ENCODE data around the genes H2AC11, H1-5, ZNF165 and PGBD1.

DNA sequence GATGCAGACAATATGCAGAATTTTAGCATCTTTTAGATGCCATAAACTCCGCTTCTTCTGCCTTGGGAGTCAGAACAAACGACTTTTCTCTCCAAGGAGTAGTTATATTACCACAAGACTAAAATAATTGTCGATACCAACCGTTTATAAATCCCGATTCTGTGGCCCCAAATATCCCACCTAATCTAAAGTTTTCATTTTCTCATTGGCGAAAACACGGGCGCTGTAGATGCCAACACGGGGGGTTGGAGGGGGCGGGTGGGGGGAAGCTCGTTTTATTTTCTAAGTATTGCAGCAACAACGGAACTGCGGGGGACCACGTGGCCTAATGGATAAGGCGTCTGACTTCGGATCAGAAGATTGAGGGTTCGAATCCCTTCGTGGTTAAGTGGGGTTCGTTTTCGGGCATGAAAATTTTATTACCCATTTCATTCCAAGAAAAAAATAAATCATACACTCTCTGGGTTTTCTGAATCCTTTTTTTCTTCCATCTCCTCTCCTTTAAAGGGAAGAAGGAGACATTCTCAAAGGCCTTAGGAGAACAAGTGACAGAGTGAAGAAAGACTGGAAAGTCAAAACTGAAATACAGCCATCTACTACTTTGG lies 14.1 kb upstream of the H4C8 start:
- PRO-cap, result no peak

DNA sequence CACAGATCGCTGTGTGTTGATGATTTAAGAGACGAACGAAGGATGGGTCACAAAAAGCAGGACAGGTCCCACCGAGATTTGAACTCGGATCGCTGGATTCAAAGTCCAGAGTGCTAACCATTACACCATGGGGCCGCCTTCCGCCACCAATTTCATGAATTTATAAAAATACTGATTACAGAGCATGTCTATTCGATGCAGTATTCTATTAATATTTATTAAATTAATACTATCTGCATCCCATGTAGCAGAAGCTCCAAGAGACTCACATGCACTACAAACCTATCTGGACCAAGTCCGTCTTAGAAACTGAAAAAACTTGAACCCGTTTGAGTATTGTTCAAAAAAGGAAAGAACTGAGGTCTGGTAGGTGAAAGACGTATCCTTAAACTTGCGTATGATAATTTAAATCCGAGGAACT lies 25.8 kb upstream of the H4C8 start:
- PRO-cap, result no peak

- PRO-cap, result no peak
Observed at GRCh38 chr6:26445452-26446196, 5.3 kb downstream of the BTN3A3 start.

DNA sequence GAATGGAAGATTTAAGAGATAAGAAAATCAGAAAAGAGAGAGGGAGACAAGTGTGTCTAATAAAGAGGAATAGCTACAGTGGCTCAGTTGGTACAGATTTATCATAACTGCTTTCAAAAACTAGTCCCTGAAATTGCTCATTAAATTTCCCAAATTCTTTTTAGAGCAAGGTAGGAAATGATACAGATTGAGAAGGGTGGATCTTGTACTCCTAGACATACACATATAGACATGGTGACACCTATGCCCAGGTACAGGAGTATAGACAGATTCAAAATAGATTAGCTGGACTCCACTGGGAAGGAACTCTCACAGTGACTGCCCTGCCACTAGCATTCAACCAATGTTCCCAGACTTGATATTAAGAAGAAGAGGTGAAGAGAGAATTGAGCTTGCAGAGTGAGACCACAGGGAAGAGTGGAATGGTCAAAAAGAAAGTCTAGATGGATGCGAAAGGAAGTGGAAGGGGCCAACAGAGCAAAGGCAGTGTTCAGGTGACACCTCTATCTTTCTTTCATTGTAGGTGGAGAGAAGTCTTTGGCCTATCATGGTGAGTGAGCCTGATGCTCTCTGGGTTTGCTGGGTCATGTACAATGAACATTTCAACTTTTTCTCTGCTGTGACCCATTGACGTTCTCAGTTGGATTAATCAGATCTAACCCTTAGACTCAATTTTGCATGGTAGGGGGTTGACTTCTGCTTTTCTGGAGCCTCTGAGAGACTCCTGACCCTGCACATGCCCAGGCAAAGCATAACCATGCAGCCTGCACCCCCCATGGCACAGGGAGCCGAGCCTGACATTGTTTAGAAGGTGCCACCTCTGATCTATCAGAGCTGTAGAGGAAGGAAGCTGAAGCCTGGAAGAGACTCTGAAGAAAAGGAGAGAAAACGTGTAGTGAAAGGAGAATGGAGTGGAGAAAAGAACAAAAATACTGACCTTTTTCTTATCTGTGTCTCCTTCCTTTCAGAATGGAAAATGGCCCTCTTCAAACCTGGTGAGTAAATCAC lies 8.3 kb upstream of the BTN2A1 start:
- PRO-cap, result no peak

- PRO-cap, result bidirectional peak, plus-strand start at chr6:26521728, minus-strand start at chr6:26521784
Observed at GRCh38 chr6:26521437-26522488, 16.4 kb upstream of the HMGN4 start.

DNA sequence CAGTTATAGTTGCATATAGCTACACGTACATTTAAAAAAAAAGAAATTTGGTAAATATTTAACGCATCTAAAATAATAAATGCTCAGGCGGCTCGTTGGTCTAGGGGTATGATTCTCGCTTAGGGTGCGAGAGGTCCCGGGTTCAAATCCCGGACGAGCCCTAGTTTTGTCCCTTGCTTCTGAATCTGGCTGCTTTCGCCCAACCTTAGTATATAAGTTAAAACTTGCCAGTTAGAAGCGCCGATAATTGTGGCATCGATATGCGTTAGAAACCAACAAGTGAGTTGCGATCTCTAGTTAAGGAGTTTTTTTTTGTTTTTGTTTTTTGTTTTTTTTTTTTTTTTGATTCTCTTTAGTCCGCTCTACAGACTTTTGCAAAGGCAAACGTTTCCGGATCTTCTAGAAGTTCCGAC lies 17.0 kb downstream of the HMGN4 start:
- PRO-cap, result bidirectional peak, plus-strand start at position 85 of the sequence, minus-strand start outside the sequence

DNA sequence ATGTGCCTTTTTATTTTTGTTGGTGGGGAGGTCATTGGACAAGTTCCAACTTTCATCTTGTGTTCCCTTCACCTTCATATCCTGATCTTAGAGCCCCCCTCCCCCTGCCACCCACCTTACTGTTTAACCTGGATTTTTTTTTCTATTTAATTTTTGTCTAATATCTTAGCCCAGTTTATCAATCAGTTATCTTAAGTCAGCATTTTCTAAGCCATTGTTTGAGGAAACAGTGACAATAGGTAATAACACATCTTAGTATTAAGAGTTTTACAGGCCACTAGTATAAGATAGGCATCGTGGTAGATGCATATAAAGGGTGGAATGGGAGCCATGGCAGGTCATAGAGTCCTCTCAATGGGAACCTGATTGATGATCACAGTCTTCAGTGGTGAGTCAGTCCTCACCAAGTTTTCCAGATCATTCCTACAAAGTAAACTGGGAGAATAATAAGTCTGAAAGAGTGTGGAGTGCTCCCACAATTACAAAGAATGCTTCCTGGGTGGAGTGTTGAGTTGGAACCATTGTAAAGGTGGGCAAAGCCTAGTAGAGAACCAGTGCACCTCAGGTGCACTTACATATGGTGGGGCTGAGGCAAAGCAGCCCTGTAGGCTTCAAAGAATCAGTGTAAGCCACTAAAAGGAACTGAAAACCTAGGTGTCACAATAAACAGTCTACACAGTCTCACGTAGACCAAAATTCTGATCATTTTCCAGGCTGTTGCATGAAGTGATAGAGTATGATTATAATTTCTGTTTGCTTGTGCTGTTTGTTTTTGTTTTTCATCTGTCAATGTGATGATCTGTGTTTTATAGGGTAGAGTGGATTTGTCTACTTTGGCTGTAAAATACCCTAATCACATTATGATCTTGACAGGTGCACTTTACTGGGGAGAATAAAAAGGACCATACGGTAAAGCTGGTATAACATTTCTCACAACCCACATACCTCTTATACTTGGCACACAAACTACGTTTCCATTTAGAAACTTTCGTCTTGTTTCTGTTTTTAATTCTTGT lies 2.7 kb downstream of the ABT1 start:
- PRO-cap, result no peak

DNA sequence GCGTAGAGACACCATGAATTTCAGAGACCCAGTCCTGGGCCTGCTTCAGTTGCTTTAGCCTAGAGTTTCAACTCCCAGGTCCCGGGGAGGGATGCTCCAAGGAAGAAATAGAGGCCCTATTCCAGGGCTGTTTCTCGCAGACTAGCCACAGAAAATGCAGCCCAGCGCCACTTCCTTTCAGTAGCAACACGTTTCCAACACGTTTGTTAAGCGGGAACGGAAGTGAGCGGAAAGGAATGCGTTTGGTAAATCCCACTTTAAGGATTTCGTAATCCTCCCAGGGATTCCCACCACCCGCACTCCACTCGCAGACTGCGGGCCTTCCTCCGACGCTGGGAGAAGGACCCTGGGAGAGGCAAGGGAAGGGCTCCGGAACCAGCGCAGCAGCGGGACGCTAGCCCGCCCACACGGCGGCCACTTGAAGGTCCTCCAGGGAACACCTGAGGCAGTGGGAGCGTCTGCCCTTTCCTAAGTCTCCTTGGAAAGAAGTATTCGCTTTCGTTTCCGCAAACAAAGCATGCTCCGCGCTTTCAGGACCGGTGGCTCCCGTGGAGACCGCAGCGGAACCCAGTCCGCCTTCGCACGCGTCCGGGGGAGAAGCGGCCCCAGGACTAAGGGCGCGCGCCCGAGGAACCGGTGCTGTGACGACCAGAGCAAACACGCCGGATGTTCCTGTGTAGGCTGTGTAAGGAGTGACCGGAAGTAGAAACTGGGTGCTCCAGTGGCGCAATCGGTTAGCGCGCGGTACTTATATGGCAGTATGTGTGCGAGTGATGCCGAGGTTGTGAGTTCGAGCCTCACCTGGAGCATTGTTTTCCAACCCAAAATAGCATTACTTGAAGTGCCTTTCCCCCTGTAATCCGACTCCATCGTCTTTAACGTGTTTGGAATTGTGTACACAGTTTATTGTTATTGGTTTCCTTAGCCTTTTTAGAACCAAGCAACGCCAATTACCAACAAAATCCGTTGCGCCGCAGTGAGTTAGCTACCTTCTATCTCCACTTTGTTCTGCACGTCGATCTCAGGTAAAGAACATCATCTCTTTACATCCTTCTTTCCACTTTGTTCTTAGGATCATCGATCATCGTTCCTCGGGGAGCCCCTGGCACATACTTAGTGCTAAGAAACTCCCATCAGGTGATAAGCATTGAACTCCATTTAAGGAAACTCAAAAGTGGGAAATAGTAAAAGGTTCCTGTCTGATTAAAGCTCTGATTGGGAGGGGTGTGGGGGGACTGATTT lies 112.5 kb downstream of the H2BC11 start:
- PRO-cap, result bidirectional peak, plus-strand start at position 245 of the sequence, minus-strand start at position 145 of the sequence; bidirectional peak, plus-strand start at position 712 of the sequence, minus-strand start at position 678 of the sequence

GRCh38 chr6:27091323-27092186 lies 41.0 kb downstream of the H2BC11 start:
- PRO-cap, result no peak

DNA sequence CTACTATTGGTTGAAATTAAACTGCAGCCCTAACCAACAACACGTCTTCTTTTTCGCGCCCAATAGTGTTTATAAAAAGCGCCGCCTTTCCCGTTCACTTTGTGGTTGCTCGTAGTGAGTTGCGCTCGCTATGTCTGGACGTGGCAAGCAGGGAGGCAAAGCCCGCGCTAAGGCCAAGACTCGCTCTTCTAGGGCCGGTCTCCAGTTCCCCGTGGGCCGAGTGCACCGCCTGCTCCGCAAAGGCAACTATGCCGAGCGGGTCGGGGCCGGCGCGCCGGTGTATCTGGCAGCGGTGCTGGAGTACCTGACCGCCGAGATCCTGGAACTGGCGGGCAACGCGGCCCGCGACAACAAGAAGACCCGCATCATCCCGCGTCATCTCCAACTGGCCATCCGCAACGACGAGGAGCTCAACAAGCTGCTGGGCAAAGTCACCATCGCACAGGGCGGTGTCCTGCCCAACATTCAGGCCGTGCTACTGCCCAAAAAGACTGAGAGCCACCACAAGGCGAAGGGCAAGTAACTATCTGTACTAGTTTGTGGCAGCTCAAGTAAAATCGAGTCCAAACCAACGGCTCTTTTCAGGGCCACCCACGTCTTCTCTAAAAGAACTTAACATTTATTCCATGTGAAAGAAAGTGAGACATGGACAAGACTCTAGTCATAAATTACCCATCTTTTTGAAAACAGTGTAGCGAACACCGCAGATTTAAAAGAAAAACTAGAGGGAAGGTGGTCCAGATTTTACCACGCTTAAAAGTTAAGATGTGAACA lies at the start of gene H2AC11:
Gene H2AC11, plus strand, starts transcription at position 102 of the 774 bp plus-strand sequence.
- PRO-cap, result bidirectional peak, plus-strand start at position 102 of the sequence, minus-strand start outside the sequence

GRCh38 chr6:27188299-27189241 lies 41.7 kb downstream of the H2AC12 start:
- PRO-cap, result bidirectional peak, plus-strand start at chr6:27188643, minus-strand start at chr6:27188493; unidirectional peak, plus-strand start at chr6:27188643

GRCh38 chr6:27230319-27230782 lies 17.1 kb upstream of the PRSS16 start:
- PRO-cap, result unidirectional peak, minus-strand start at chr6:27230640

DNA sequence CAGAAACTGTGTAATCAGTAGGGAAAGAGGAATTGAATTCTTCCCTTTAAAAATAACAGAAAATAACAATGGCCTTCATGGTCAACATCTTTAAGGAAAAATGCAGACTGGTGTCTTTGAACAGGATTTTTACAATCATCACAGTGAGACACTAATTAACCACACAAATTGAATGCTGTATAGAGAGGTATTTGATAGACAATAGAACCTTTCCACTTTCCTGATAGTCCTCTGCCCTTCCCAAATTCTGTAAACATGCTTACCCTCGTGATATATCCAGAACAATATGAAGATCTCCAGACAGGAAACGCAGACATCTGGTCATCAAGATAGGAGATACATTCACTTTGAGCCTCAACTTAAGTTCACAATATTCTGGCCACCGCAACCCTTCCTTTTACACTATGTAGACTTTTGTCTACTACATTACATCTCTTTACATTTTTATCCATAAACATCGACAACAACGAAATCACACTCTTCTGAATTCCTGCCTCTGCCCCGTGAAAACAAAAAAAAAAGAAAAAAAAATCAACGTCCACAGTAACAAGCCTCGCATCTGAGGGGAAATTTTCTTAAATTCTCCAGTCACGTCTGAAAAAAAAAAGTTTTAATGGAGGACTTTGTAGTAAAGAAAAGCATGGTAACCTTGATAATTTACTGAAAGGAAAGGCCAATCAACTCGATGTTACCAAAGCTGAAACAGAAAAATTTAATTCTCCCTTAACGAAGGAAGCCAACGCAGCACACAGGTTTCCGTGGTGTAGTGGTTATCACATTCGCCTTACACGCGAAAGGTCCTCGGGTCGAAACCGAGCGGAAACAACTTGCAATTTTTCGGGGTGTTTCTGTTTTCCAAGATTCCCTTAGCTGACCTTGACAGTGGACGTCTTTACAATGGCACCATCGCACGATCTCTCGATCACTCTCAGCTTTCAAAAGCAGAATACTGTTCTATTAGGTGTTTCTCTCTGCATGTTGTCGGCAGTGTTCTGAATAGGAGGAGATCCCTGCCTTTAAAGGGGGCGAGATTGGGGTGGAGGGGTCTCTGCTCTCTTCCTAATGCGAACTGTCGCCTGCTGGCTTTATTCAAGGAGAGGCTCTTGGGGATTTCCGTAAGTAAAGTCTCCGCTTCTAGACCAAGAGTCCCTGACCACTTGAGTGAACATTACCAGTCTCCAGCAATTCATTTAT lies 21.8 kb downstream of the POM121L2 start:
- PRO-cap, result no peak

DNA sequence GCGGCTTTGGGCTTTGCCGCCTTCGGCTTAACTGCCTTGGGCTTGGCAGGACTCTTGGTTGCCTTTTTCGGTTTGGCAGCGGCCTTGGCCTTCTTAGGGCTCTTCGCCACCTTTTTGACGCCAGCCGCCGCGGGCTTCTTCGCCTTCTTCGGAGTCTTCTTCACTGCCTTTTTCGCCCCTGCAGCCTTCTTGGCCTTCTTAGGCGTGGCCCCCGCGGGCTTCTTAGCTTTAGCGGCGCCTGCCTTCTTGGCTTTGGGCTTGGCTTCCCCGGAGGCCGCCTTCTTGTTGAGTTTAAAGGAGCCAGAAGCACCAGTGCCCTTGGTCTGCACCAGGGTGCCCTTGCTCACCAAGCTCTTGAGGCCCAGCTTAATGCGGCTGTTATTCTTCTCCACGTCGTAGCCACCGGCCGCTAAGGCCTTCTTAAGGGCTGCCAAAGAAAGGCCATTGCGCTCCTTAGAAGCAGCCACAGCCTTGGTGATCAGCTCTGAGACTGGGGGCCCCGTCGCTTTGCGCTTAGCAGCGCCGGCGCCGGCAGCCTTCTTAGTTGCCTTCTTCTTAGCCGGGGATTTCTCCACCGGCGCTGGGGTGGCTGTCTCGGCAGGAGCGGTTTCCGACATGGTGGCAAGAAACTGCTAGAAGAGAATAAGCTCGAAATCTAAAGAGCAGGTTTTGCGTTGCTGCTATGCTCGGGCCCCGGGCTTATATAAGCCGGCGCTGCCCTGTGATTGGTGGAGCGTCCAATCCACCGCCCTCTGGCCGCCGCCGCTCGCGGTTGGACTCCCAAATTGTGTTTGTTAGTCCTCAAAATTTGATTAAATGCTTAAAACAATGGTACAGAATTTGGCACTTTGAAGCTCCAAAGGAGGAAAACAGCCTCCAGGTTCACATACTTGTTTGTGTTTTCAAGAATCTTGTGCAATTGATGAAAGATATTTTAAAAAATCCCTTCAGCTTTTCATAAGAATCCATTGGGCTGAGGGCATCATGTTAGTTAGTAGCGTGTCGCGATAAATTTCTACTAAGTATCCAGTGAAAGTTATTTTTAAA lies at the start of gene H1-5:
Gene H1-5, minus strand, starts transcription at position 676 of the 1,047 bp plus-strand sequence.
- PRO-cap, result unidirectional peak, minus-strand start at position 677 of the sequence

- PRO-cap, result no peak
Observed at GRCh38 chr6:27888424-27889113, 2.1 kb downstream of the H3C12 start.

DNA sequence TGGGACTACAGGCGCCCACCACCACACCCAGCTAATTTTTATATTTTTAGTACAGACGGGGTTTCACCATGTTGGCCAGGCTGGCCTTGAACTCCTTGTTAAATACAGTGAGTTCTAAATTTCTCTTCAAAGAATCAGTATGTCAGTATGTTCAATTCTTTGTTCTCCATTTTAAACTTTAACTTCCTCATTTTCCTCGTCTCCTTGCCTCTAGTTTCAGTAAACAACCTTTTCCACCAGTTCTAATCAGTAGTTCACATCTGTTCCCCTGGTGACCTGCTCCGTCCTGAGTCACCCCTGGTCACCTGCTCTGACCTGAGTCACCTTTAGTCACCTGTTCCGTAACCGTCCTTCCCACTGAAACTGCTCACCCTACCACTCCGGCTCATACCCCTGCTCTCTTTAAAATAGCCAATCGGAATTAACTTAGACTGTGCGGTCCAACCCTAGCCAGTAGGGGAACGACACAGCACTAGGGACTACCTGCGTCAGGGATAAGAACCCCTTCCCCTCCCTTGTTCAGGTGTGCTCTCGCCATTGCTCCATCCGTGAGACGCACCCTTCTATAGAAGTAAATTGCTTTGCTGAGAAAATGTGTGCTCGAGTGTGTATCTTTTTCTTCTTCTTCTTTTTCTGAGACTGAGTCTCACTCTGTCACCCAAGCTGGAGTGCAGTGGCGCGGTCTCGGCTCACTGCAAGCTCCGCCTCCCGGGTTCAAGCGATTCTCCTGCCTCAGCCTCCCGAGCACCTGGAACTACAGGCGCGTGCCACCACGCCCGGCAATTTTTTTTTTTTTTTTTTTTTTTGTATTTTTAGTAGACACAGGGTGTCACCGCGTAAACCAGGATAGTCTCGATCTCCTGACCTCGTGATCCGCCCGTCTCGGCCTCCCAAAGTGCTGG lies at the start of gene ZNF165:
Gene ZNF165, plus strand, starts transcription at position 808 of the 902 bp plus-strand sequence.
- PRO-cap, result no peak

DNA sequence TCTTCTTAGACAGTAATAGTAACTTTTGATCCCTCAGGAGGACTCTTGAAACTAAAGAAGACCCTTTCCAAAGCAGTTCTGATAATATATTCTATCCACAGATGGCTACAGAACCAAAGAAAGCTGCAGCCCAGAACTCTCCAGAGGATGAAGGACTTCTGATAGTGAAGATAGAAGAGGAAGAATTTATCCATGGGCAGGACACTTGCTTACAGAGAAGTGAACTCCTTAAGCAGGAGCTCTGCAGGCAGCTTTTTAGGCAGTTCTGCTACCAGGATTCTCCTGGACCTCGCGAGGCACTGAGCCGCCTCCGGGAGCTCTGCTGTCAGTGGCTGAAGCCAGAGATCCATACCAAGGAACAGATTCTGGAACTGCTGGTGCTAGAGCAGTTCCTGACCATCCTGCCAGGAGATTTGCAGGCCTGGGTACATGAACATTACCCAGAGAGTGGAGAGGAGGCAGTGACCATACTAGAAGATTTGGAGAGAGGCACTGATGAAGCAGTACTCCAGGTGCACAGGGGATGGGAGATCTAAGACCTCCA lies 5.1 kb downstream of the ZNF165 start:
- PRO-cap, result no peak

DNA sequence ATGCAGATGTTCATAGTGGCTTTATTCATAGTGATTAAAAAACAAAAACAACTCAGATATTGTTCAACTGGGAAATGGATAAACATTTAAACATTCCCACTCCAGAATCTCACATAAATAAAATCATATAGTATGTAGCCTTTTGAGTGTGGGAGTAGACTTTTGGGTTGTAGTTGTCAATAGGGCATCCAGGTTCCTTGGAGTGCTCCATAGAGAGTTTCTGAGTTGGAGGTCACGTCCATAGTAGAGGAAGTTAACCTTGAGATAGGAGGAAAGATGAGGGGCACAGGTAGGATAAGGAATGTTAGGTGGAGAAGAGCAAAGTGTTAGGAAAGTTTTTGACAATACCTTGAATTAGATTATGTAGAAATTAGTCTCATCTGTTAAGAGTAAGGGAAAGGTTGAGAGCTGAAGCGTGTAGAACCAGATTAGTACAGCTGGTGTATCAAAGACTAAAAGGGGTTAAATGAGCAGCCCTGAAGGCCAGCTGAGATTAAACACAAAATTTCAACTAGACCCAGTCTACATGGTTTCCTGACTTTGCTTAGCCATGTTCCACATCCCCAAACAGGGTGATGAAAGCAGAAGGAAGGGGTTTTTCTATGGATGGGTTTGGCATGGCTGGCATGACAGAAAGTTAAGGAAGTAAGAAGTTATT lies 6.0 kb downstream of the ZKSCAN8 start:
- PRO-cap, result no peak

GRCh38 chr6:28281276-28282381 lies at the start of gene PGBD1:
Gene PGBD1, plus strand, starts transcription at chr6:28281572.
- PRO-cap, result bidirectional peak, plus-strand start at chr6:28281572, minus-strand start at chr6:28281436

- PRO-cap, result no peak
Observed at GRCh38 chr6:28329335-28329750, 6.6 kb downstream of the ZSCAN31 start.

All from LUHMES (cell line).